Pericardium (tissue), 1 donor: Measurements from ENCODE around the genes MYL12B and TGIF1.

GRCh38 chr18:2855310-2856360, 8.8 kb downstream of the EMILIN2 start:
- RRBS = no CpG with 5 or more reads among the region's 28 CpGs

DNA sequence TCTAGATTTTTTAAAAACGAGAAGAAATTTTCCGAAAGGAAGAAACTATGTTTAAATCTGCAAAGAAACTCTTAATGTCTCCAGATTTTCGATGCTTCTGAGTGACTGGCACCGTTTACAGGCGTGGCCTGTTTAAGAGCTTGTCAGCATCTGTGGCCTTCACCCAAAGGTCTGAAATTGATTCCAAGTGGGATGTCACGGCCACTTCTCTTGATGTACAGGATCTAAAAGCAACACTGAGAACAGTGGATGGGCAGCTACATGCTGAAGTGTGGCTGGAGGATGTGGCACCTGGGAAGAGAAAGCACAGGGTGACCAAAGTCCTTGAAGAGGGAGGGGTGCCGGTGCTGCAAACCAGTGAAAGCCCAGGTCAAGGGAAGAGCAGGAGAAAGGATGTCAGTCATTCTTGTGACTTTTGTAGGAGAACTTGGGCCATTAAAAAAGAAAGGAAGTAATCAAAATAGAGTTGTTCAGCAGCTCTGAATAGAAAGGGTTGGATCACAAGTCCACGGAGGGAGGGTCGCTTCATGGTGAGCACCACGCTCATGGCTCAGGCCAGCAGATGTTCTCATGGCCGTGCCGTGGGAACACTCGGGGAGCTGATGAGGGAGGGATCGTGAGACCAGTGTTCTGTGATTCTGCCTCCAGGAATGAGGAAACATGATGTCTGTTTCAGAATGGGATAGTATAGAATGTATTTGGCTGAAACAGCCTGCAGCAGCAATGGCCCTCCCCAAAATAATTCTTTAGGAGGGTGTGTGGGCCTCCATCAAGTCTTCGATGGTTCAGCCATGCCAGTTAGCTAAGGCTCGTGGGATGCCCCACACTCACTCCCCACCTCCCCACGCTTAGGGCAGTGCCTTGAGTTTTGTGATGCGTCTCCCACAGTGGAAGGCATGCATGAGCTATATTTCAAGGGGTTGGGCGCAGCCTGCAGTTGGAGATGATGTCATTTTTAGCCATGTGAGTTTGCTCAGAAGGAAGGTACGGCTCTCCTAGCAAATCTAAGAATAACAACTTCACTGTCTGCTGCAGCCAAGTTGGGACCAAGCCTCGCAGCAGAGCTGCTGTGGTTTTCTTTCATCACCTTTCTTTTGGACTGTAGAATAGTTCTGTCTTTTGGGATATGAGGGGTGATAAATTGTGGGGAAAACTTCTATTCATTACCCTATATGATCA, 28.3 kb downstream of the EMILIN2 start:
- RRBS = no CpG with 5 or more reads among the region's 21 CpGs

GRCh38 chr18:2894131-2894706, 47.4 kb downstream of the EMILIN2 start:
- RRBS = no CpG with 5 or more reads among the region's 11 CpGs

DNA sequence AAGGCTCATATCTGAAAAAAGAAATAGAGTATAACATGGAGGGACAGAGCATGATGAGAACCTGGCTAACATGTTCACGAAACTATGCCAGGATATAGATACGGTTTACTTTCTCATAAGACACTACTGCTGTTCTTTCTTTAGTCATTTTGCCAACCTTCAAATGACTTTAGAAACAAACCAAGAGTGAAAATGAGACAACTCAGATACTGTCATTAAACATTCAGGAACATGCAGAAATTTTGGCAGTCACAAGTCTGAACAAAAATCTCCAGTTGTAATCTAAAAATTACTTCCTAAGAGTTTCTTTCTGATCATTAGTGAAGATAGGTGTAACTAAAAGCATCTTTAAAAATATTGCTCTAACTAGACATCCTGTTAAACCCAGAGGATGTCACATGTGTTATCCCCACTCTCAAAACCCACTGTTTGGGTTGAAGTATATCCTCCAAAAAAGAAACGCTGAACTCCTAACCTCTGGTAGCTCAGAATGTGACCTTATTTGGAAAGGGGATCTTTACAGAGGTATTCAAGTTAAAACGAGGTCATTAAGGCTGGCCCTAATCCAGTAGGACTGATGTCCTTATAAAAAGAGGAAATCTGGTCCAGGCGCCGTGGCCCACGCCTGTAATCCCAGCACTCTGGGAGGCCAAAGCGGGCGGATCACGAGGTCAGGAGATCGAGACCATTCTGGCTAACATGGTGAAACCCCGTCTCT, 14.1 kb downstream of the LPIN2 start:
- RRBS = no CpG with 5 or more reads among the region's 12 CpGs

DNA sequence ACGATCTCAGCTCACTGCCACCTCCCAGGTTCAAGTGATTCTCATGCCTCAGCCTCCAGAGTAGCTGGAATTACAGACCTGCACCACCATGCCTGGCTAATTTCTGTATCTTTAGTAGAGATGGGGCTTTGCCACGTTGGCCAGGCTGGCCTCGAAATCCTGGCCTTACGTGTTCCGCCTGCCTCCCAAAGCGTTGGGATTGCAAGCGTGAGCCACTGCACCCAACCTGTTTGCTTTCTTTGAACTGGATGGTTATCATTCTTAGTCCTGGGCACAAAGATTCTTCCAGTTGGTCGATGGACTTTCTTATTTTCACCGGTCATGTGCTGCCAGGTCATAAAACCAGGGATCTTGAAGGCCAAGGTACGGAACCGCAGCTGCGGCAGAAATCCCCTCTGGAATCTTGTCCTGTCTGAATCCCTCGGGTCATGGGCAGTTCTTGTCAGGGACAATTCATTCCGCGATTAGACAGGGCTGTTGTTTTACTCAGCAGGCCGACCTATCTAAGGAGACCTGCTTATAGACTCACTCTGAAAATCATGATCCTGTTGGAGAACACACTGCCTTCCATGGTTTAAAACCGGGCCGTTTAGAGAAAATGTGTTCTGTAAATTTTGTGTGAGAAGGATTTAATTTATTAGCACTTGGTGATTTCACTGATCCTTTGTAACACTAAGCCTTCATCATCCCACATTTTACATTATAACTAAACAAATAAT, 13.8 kb upstream of the LPIN2 start:
- RRBS = no CpG with 5 or more reads among the region's 18 CpGs

DNA sequence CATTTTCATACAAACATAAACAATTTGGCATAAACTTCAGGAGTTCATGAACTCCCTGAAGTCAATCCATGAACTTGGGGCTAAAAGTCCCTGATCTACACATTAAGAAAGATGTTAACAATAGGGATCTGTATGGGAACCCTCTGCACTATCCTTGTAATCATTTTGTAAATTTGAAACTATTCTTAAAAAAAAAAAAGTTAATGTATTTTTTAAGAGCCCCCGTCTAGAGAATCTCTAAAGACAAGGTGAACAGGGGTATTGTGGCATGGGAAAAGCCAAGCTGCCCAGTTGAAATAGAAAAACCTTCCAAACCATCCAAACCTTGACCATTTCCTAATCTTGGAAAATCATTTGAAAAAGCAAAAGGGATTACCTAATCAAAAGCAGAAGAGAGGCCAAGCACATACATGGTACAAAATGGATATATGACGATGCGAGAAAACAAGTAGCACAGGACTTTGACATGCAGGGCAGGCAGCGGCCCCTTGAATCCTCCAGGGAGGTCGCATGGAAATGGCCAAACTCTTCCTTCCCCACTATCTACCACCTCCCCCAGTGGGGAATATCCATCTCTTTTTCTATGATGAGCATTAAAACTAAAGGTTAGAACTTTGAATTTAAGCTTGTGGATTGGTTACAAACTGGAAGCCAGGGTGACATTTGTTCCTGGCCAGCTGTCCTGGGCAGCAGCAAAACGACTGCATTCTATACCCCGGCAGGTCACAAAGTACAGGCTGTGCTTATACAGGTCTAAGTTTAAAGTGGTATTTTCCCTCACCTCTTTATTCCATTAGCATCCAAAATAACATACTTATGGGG, 24.8 kb downstream of the MYOM1 start:
- RRBS = no CpG with 5 or more reads among the region's 7 CpGs

DNA sequence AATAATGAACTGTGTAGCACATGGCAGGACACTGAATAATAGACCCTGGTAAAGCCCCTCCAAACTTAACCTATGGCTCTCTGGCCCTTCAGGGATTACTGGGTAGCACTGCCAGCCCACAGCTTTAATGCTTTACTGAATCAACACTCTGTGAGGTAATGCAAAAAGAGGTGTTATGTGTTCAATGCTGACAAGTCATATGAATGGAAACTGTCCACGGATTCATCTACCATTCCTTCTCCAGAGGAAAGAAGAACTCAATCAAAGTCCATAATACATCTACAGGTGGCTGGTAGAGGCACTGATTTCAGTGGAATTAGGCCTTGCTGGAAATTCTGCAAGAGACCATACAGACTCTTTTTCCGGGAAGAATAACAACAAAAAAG, 13.7 kb upstream of the MYOM1 start:
- RRBS = no CpG with 5 or more reads among the region's 2 CpGs

DNA sequence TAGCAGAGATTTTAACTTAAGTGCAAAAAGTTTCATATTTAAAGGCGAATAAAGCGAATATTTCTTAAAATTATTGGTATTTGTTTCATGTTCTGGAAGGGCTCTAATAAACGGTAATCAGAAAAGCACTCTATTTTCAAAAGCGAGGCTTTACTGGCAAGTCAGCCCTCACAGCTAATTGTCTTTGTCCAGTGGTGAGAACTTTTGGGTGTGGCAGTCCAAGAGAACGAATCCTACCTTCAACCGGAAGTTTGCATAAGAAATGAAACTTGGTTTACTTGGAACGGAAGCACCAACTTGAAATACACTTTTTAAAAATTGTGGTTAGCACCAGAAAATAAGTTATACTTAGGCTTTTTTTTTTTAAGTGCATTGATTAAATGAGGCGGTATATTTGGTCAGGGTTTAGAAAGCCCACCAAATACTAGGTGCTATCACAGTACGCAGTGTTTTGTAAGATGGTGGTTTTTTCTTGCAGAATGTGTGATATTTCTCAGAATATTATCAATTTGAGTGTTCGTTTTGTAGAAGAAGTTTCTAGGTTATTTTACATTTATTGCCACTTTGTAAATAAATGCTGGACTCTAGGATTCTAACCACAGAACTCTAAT, 1.1 kb downstream of the MYL12A start:
- RRBS = no CpG with 5 or more reads among the region's 10 CpGs

GRCh38 chr18:3261988-3262900, at the start of gene MYL12B:
Gene MYL12B, plus strand, starts transcription at chr18:3262133.
- RRBS = 1% methylated on average over 60 of the region's 96 CpGs

DNA sequence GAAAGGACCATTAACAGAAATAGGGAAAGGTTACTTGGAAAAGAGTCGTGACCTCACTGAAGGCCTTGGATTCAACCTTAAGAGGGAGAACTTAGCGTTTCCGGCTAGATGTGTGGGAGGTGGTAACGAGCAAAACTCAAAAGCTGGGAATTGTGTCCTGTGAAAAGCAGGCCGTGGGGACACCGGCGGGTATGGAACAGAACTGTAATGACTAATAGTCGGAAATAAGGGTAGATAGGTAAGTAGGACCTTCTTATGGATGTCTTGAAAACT, 904 bp downstream of the MYL12B start:
- RRBS = 3% methylated on average over 4 of the region's 8 CpGs

- RRBS = no CpG with 5 or more reads among the region's 5 CpGs
Observed at GRCh38 chr18:3263283-3263693, 1.4 kb downstream of the MYL12B start.

DNA sequence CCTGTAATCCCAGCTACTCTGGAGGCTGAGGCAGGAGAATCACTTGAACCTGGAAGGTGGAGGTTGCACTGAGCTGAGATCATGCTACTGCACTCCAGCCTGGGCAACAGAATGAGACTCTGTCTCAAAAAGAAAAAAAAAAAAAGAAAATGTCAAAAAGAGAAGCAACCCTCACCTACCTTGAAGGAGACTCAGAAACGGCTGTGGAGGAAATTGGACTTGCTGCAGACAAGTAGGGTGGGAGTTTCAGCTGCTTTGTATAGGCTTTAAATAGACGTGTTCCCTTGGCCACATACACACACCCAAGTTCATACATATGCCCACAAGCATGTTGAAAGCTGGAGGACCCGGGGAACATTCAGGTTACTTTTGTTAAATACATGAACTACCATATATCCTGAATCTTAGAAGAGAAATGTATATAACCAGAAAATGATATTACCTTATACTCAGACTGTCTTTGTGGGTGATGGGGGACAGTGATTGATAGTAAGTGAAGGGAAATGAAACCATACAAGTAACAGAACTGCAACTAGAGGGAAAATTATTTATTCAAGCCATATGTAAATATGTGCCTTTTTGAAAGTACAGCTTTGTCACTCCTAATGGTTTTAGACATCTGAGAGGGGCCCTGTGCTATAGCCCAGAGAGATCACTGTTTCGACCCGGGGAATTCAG, 48.3 kb upstream of the TGIF1 start:
- RRBS = no CpG with 5 or more reads among the region's 5 CpGs

GRCh38 chr18:3449174-3449939, 615 bp upstream of the TGIF1 start:
- RRBS = 2% methylated on average over 27 of the region's 61 CpGs

- RRBS = 2% methylated on average over 6 of the region's 83 CpGs
Observed at GRCh38 chr18:3450149-3451121, at the start of gene TGIF1. Gene TGIF1, plus strand, starts transcription at chr18:3450172.

DNA sequence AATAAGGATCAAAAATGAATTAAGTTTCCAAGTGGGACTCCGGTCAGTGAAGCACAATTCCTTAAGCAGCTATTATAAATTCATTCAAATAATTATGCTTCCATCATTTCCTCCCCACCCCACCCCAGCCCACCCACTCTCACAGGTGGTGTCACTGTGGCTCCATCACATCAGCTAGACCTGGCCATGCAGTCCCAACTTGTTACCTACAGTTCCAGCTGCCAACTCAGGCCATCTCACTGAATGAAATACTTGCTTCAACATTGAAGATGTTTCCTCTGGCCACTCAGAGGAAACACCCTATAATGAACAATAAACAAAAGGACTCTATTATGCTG, 134.1 kb downstream of the TGIF1 start:
- RRBS = no CpG with 5 or more reads among the region's 1 CpG

DNA sequence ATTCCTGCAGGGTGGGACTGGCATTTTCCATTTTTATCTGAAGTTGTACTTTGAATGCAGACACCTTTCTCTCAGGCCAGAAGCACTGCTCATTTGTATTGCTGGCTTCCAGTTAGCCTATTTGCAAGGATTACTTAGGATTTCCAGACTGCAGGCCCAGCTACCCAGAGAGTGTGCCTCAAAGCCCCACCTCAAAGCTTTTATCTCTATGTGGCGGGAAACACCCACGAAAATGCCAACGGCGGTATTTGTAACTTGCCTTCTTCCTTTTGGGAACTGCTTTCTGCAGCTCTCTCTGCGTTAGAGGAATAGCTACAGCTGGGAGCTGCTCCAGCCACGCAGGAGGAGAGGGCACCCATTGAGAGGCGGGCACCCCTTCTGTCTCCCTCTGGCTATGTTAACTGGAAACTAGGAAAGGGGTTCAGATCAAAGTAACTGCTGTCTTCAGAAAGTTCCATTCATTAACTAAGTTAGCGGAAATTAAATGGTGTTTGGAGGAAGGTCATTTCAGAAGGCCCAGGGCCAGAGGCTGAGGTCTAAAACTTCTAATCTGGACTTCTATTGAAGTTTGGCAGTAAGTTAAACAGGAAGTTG, 144.9 kb downstream of the TGIF1 start:
- RRBS = no CpG with 5 or more reads among the region's 8 CpGs

GRCh38 chr18:3603405-3604412, 153.7 kb downstream of the TGIF1 start:
- RRBS = no CpG with 5 or more reads among the region's 14 CpGs

DNA sequence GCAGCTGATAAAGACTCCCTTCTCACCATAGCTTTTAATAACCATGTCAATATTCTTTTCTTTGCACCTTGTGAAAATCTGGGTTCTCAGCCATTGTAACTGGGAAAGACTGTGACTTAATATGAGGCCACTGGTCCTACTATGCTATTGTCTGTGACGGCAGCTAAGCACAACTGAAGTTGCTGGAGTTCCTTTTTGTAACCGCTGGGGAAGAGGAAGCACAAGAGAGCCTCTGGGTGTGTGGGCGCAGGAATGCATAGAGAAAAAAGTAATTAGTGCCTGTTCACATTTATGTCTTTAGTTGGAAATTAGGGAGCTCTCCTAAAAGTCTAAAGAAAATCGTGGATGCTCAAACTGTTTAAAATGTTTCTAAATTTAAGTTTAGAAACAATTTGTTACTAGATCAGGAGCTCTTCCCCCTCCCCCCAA, 214.9 kb downstream of the TGIF1 start:
- RRBS = no CpG with 5 or more reads among the region's 4 CpGs

- RRBS = 32% methylated on average over 4 of the region's 16 CpGs
Observed at GRCh38 chr18:3665625-3666264, 215.8 kb downstream of the TGIF1 start.

DNA sequence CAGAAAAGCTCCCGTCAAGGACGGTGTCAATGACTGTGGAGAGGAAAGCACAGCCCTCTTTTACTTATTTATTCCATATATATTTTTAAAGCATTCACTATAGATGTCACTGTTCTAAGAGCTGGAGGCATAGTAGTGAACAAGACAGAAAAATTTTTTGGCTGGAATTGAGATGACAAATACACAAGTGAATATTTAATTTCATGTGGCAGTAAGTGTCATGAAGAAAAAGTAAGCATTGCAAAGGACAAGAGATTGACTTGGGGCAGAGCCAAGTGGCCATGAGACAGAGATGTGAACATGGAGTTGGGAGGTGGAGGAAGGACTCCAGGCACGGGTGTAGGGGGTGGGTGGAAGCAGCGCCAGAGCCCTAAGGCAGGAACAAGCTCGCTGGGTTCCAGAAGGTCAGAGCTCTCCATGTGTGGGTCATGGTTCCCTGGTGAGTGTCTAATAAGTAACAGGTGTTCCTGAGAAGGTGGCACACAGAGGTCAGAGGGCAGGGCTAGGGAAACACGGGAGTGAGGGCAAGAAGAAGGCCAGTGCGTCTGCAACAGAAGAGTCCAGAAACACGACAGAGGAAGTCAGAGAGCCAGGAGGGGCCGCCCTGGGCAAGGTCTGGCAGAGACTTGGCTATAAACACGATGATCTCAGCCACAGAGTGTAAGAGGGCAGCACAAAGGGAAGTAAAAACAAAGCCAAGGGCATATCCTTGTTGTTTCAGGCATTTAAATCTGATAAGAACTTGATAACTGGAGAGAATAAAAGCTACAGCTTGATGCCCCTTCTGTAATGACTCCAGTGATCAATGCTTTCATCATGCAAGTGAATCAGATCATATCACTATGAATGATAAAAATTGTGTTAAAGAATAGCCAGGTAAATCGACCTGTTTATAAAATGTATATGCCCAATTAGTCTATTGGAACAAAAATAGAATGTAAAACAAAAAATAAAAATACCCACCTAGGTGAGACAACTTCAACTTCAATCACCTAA, 260.8 kb downstream of the TGIF1 start:
- RRBS = no CpG with 5 or more reads among the region's 11 CpGs